ENCODE results near the gene LRRN2.

DNA sequence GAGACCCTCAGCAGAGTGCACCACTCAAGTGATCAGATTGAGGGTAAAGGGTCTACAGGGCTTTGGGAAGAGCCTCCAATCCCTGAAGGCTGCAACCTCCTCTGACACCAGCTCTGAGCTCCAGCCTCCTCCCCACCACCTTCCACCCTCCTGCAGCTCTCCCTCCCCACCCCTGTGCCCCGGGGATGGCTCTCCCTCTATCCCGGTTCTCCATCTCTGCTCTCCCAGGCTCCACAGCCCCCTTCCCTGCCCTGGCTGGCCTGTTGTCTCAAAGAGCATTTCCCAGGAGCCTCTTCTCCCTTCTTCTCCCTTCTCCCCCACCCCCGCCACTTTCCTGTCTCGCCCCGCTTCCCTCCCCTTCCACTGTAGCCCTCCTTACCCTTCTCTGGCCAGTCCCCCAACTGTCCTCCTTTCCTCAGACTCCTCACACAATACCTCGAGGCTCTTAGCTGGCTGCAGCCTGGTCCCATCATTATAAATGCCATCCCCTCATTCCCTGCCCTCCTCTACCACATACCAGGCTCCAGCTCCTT lies 1.1 kb downstream of the PLEKHA6 start:
- RRBS: no CpG with 5 or more reads among the region's 6 CpGs

- RRBS: no CpG with 5 or more reads among the region's 2 CpGs
Observed at GRCh38 chr1:204405910-204406394, 5.7 kb downstream of the PPP1R15B start.

- RRBS: no CpG with 5 or more reads among the region's 8 CpGs
Observed at GRCh38 chr1:204424090-204424755, 12.6 kb upstream of the PPP1R15B start.

- RRBS: no CpG with 5 or more reads among the region's 2 CpGs
Observed at GRCh38 chr1:204477301-204477825, 17.2 kb downstream of the PIK3C2B start.

DNA sequence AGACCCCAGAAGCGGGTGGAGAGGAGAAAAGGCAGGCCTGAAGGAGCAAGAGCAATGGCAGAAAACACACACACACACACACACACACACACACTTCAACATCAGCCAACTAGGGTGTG lies 1.3 kb downstream of the PIK3C2B start:
- RRBS: no CpG with 5 or more reads among the region's 1 CpG

GRCh38 chr1:204544375-204544814 lies 28.2 kb downstream of the MDM4 start:
- RRBS: no CpG with 5 or more reads among the region's 2 CpGs

DNA sequence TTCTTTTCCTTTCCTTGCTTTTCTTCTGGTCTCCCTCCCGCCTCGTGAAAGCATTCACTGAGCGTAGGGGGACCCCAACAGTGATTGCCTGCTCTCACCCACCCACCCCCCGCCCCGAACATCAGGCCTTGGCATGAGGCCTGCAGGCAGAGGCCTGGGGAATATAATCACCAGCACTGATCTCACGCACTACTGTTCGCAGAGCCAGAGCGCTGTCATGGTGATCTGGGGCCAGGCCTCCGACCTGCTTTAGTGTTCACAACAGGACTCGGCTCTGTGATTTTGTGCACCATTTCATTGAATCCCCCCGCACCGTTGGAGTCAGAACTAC lies 47.6 kb downstream of the LRRN2 start:
- RRBS: no CpG with 5 or more reads among the region's 12 CpGs

DNA sequence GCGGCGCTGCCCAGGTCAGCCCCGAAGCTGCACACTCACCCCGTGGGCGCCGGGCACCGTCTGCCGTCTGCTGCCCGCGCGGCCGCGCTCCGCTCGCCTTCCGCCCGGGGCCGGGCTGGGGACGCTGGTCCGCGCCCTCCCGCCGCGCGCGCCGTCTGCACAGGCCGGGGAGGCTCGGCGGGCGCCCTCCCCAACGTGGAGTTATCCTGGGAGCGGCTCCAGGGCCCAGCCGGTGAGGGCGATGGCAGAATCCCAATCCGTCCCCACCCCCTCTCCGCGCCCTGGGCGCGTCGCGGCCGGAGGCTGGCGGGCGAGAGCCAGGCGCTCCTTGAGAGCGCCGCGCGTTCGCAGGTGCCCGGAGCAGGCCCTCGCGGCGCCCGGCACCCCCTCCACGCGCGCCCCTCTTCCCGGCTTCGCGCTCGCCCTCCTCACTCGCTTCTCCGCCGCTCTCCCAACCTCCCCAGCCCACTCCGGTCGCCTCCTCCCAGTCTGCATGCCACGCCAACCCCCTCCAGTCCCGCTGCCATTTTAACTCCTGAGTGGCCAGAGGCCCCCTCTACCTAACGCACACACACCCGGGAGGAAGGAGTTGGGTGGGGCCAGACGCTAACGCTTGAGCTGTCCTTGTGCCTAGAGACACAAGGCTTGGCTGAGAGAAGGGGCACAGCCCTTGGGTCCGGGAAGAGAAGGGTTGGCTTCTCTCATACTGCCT lies at the start of gene LRRN2:
Gene LRRN2 (minus strand): TSS at position 458 of the 712 bp plus-strand sequence.
- RRBS: 69% methylated on average over 62 of the region's 75 CpGs

DNA sequence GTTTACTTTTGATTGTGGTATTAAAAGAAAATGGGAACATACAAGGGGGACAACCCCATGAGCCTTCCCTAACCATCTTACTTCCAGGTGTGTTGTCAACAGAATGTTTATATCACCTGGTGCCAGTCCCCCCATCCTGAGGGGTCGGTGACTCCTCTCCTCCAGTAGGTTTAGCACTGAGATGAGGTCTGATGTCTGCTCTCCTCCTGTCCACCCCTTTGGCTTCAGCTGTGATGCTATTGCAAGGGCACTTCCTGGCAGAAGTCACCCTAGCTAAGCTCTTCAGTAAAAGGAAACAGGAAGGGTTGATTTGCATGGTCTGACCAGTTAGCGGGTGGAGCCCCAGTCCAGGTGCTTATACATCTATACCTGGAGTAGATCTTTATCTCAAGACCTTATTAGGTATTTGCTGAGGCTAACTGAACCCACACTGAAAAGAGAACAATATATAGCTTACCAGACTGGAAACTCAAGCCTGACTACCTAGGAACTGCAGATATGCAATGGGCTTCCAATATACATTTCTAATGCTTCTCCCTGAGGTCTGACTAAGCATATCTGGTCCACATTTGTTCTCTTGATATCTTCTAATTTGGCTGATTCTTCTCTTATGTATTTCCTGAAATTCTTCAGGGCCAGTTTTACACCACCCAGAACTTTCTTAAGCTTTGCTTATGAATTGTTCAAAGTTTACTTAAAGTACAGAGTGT lies 13.4 kb downstream of the NFASC start:
- RRBS: no CpG with 5 or more reads among the region's 2 CpGs

GRCh38 chr1:204915607-204916492 lies 87.4 kb downstream of the NFASC start:
- RRBS: no CpG with 5 or more reads among the region's 8 CpGs

DNA sequence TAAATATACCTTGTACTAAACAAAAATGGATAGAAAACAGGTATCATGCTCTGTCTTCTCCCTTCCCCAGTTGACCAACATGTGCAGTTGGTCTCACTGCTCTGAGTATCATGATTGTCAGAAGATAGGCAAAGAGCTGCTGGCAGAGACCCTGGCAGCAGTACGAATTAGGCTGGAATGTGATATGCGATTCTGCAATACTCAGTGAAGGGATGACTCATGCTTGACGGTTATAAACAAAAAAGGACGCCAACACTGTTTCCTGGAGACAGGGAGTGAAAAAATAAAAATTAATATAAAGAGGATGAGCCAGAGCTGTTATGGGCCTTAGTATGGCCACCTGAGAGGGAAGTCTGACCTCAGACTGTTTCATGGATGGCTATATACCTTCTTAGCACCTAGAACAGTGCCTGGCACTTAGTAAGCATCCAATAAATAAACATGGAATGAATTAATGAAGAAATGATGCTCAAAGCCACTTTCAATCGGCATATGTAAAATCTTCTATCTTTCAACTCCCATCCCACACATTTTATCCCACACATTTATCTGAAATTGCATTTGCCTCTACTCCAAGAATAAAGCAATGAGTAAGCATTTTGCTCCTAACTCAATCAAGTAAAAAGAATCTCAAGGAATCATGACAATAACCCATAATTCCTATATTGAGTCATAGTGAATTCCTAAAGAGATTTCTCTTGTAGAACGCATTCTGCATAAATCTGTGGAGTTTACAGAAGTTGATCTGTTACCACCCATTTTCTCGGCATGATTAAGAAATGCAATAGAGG lies 35.9 kb downstream of the DSTYK start:
- RRBS: no CpG with 5 or more reads among the region's 7 CpGs

DNA sequence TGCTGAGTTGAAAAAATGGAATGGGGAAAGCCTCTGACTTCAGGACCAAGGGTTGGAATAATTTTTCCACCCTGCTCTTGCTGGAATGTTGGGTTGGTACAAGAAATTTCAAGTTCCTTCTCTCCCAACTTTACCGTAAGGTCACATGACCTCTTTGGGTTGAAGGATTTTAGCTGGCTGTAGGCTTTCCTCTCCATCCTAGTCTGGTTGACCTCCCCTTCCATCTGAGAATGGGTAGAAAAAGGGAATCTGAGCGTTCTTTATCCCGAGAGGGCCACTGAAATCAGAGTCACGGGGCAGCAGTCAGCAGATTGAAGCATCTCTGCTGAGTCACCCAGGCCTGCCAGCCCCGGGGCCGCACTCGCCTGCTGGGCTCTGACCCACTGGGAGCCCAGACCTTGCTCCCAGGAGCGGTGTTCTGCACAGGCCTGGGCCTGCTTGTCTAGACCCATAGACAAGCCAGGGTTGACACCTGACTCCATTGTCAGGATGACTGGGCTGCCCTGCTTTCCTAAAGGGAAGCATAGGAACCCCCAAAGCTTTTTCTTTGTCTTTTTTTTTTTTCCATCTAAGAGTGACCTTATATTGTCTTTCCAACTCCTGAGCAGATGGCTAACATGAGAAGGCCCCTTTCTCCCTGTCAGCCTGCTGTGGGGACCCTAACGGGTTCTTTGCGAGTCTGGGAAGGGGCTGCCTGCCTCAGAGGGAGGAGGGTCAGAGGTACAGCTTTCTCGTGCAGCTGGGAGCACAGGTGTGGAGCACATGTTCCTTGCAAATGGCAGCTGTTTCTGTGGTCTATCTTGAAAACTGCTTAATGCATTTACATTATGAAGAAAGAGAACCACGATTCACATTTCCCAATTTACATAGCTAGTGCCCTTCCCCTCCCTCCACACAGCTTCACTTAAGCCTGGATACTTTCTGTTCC lies 31.2 kb downstream of the TMCC2 start:
- RRBS: no CpG with 5 or more reads among the region's 12 CpGs

DNA sequence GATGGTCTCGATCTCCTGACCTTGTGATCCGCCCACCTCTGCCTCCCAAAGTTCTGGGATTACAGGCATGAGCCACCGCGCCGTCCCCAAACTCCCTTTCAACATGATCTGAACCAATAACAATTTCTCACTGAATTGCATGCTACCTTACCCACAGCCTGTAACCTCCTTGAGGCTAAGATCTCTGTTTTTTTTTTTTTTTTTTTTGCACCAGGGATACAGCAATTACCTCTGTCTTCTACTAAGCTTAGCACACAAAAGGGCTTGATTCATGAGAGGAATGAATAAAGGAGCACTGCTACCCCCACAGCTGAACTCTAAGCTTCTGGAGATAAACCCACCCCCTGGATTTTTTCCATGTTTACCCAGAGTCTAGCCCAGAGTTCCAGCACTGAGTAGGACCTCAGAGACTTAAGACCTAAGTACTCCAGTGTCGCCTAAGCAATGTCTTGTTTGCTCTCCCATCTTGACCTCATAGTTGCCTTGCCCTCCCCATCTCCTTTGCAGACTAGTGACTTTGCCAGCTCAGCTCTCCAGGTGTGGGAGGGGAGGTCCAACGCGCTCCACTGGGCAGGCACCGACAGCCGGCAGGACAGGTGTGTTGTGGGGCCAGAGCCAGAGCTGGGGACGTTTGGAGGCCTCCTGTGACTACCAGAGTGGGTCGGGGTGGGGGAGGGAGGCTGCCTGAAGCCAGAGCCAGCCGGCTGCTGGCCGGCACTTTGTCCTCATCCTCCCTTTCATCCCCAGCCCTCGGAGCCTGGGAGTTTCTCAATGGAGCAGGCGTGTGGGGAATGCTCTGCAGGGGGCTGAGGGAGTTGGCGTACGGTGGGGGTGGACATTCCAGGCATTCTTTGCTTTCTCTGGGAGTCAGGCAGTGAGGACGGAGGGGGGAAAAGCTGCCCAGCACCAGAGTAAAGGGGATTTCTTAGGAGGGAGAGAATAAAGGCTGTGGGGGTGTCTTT lies 20.5 kb downstream of the NUAK2 start:
- RRBS: no CpG with 5 or more reads among the region's 19 CpGs

DNA sequence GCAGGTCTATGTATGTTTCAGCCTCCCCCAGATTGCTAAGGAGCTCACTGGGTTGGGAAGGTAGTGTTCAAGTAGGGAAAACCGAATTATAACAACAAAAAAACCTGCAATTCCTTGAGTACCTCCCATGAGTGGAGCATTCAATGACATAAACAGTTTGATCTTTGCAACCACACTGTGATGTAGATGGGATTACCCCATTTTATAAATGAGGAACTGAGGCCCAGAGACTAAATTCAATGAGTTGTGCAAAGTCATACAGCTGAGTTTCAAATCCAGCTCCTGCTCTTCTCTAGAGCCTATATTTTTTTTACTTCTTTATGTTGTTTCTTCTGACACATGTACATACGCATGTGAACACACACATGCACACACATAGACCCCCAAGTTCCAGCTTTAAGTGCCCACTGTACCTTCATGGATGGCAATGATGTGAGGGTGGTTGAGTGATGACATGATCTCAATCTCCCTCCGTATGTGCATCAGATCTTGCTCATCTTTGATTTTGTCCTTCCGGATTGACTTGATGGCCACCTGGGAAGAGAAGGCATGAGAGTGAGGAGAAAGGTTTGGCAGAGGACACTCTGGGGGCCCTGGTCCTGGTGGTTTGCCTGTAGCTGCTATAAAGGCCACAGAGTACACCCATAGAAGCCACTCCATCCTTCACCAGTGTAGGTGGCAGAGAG lies 10.1 kb downstream of the NUAK2 start:
- RRBS: no CpG with 5 or more reads among the region's 4 CpGs

GRCh38 chr1:205320586-205321060 lies 922 bp downstream of the NUAK2 start:
- RRBS: no CpG with 5 or more reads among the region's 5 CpGs

DNA sequence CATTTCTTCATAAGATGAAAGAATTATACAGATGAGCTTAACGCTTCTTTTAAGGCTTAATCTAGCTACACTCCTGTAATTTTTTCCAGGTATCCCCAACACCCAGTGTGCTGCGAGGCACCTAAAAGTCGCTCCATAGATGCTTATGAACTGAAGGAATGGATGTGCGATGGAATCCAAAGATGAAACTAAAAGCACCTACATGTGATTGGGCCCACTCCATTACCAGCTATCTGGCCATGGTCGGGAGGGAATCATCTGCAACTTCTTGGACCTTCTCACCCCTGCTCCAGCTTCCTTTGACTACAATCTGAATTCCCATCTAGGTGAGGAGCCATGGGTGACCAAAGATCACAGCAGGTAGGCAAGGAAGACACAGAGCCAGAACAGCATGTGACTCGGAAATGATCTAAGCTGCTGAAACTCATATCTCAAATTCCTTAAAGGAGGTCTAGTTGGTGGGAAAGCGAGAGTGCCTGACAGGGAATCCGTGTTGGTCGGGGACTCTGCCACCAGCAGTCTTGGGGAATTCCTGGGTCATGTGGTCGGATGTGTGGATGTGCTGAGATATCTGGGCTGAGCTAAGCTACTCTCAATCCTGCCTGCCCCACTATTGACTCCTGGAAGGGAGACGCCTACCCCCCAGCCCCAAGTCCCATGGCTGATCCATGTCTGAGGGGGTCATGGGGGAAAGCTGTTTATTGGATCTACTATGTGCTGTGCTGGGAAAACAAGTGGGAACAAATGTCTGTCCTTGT lies 3.2 kb upstream of the NUAK2 start:
- RRBS: no CpG with 5 or more reads among the region's 11 CpGs

DNA sequence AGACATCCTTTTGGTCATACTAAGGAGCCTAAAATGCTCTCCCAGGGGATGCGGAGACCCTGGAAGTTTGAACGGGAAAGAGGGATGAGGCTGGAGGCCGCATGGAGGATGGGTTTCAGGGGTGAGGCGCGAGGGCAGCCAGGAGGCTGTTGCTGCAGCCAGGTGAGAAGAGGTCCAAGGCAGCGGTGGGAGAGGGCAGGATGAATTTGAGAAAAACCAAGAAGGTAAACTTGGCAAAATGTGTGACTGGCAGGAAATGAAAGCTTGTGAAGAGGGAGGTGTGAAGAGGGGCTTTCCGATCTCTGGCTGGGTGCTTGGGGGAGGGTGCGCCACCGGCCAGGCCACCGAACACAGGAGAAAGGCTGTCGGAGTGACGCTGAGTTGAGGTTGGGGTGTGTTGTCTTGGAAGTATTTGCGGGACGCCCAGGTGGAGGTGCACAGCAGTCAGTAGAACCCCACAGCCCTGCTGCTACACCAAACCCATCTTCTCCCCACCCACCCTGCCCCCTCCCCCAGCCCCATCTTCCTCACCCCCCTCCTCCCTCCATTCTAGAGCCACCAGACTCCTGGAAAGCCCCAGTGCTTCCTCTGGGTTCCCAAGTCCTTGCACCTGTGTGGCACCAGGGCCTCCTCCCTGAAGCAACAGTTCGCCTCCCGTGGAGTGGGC lies 23.8 kb upstream of the CDK18 start:
- RRBS: no CpG with 5 or more reads among the region's 16 CpGs

DNA sequence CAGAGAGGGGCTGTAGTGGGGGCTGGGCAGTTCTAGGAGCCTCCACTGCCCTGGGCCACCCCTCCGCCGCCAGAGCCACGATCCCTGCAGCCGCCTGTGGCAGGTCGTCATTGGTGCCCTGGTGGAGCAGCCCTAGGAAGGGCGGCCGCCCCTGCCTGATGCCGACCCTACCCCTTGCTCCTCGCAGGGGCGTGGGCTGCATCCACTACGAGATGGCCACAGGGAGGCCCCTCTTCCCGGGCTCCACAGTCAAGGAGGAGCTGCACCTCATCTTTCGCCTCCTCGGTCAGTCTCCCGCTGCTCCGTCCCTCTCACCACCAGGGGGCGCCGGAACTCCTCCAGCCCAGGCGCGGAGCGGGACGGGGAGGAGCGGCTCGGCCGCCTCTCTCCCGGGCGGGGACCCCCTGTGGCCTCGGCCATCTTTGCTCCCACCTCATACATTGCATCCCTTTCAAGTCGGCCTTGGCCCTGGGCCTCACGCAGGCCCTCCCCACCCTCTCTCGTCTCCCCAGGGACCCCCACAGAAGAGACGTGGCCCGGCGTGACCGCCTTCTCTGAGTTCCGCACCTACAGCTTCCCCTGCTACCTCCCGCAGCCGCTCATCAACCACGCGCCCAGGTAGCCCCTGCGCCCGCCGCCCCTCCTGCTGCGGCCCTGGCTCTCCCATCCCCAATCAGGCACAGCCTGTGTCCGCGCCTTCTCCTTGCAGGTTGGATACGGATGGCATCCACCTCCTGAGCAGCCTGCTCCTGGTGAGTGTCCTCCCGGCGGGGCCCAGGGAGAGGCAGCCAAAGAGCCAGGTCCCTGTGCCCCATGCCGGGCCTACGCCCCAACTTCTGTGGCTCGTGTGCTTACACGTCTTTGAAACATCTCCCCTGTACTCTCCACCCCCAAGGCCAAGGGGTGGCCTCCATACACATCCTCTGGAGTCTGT lies 24.6 kb downstream of the CDK18 start:
- RRBS: 17% methylated on average over 16 of the region's 53 CpGs

GRCh38 chr1:205670468-205671596 lies 9.5 kb downstream of the SLC45A3 start:
- RRBS: over 99% methylated on average over 3 of the region's 19 CpGs

DNA sequence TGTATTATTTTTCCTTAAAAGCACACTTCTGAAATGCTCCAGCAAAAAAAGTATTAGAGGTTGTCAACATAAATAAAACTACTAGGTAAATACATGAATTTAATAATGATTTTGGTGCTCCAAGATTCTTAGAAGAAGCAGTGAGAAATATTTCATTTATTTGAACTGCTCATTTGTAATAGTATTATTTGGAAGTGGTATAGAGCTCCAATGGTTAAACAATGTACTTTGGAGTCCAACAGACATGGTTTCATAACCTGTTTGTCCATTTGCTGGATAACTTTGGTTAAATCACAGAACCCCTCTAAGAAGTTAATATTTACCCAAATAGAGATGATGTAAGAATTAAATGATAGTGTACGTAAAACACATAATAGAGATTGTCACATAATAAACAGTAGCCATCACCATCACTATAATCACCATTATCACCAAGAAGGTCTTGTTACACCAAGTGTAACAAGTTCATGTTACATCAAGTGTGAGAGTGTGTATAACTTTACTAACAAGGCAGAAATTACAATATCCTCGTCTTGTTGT lies 23.5 kb downstream of the NUCKS1 start:
- RRBS: no CpG with 5 or more reads among the region's 2 CpGs